NT2/D1 (cell line): ENCODE measurements around a stretch of chr17.

- RRBS, 2 experiments = no CpG with 5 or more reads among the region's 15 CpGs
These were observed 187.8 kb upstream of the NLRP1 start for GRCh38 chr17:5772102-5772498.

- RRBS, 2 experiments = 100% methylated on average over 2 of the region's 9 CpGs; no CpG with 5 or more reads in 1 of the 2 experiments
These were observed 28.2 kb downstream of the WSCD1 start for GRCh38 chr17:6098326-6098902.

GRCh38 chr17:6120395-6120856 is 50.2 kb downstream of the WSCD1 start:
- RRBS, 2 experiments = no CpG with 5 or more reads among the region's 34 CpGs

DNA sequence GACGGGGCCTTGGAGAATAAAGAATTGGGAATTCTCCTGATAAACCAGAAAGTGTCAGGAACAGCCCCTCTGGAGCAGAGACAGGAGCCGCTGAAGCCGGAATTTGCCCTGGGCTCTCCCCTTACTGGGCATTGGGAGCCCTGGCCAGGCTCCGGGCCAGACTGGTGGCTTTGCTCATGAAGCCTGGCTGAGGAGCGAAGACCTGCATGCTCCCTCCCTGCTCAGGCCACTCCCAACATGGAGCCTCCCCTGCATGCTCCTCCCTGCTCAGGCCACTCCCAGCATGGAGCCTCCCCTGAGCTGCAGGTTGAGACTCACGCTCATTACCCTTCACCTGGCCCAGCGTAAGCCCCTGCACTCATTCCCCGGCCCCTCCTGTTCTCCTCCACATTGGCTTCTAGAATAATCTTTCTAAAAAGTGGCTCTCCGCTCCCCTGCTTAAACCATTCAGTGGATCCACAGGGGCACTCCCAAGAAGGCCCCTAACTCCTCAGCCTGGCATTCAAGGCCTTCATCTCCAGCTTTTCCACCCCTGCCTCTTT is 46.9 kb downstream of the PITPNM3 start:
- RRBS, 2 experiments = 91 to 94% methylated on average over 2 of the region's 9 CpGs

DNA sequence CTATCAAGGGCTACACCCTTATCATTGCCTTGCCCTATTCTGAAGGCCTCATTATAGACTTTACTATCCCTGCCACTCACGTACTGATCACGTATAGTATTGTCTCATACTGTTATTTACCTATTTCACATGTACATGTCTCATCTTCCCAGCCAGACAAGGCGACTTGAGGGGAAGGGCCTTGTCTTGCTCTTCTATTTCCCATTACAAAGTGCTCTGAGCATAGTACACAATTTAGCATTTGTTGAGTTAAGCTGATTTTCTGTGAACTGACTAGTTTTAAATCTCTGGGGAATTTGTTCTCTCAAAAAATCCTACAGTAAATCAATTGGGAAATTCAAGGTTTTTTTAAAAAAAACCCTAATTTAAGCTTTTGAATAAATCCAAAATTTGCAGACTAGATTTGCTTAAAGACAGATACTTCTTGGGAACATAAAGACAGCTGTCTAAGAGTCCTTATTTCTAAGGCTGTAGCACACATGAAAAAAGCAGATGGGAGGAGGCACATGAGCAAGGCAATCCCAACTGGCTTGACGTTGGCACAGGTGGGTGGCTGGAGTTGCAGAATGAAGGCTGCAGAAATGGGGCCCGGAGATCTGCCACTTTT is 4.6 kb downstream of the KIAA0753 start:
- RRBS, 2 experiments = no CpG with 5 or more reads among the region's 5 CpGs

DNA sequence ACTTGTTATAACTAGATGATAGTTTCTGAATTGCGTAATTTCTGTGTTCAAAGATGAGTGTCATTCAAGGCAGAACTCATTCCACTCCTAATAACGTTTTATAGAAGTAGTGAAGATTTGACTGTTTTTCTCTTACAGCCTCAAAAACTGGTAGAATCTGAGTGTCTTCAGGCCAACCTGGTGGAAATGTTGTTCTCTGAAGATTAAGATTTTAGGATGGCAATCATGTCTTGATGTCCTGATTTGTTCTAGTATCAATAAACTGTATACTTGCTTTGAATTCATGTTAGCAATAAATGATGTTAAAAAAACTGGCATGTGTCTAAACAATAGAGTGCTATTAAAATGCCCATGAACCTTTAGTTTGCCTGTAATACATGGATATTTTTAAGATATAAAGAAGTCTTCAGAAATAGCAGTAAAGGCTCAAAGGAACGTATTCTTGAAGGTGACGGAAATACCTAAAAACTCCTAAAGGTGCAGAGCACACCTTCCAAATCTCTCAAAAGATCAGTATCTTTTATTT is 2.0 kb downstream of the TXNDC17 start:
- RRBS, 2 experiments = no CpG with 5 or more reads among the region's 4 CpGs

DNA sequence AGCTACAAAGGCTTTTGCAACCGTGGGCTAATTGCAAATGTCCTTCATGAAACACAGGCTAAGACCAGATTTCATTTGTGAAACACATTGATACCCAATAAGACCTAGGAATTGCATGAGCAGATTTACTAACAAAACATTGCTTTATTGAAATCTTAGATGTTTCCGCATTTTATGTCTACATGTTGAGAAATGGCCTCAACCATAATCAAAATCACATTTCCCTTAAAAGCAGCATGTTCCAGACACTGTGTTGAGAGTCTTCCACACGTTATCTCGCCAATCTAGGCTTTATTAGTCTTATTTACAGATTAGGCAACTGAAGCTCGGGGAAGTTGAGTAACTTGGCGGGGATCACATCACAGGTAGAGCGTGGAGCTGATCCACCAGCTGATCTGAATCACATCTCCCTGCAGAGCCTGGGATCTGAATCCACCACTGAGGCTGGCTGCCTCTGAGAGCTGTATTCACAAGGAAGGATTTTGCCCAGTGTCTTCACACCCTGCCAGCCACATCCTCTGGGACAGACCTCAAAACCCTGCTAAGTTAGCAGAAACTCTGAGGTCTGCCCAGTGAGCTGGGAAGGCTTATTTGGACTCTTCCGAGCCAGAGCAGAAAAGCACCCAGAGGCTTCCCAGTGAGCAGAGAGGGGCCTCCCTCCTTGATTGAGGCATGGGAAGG is 22.0 kb downstream of the FBXO39 start:
- RRBS, 2 experiments = no CpG with 5 or more reads among the region's 8 CpGs

- RRBS, 2 experiments = no CpG with 5 or more reads among the region's 4 CpGs
These were observed 10.8 kb upstream of the TEKT1 start for GRCh38 chr17:6842286-6842861.

DNA sequence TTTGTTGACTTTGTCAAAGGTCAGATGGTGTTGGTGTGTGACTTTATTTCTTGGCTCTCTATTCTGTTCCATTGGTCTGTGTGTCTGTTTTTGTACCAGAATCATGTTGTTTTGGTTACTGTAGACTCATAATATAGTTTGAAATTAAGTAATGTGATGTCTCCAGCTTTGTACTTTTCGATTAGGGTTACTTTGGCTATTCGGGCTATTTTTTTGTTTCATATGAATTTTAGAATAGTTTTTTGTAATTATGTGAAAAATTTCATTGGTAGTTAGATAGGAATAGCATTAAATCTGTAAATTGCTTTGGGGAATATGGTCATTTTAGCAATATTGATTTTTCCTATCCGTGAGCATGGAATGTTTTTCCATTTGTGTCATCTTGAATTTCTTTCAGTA is 26.6 kb upstream of the TEKT1 start:
- RRBS, 2 experiments = no CpG with 5 or more reads among the region's 3 CpGs

DNA sequence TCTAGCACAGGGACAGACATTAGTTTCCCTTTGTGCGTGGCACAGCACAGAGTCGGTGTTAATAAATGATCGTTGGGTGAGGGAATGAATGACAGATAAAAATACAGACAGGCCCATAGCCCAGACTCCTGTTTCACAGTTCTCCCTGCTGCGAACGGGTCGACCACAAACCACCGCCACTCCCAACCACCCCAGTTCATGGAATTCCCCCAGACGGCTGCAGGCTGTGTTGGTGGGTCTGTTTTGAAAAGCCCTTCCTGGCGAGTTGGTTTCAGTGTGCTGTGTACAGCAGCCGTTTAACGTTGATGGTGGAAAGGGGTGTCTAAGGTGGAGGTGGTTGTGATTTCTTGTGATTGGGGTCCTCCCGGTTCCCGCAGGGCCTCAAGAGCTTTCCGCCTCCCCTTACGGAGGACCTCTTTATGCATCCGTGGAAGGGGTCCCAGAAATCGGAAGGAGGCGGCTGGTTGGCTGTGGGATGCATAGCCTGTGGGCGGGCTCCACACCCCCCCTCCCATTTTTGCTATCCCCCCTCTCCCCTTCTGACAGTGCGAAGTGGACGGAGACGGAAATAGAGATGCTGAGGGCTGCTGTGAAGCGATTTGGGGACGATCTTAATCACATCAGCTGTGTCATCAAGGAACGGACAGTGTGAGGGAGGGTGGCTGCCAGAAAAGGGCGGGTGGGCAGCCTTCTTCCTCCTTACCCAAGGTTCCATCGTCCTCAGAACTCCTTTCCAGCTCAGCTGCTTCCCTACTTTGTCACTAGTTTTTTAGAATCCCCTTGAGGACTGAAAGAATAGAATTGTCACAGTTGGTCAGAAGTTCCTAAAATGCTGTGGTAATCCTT is 869 bp downstream of the C17orf49 start:
- RRBS, 2 experiments = no CpG with 5 or more reads among the region's 27 CpGs

- RRBS, 2 experiments = no CpG with 5 or more reads among the region's 17 CpGs
These were observed 3.7 kb upstream of the BCL6B start for GRCh38 chr17:7018939-7019741.

DNA sequence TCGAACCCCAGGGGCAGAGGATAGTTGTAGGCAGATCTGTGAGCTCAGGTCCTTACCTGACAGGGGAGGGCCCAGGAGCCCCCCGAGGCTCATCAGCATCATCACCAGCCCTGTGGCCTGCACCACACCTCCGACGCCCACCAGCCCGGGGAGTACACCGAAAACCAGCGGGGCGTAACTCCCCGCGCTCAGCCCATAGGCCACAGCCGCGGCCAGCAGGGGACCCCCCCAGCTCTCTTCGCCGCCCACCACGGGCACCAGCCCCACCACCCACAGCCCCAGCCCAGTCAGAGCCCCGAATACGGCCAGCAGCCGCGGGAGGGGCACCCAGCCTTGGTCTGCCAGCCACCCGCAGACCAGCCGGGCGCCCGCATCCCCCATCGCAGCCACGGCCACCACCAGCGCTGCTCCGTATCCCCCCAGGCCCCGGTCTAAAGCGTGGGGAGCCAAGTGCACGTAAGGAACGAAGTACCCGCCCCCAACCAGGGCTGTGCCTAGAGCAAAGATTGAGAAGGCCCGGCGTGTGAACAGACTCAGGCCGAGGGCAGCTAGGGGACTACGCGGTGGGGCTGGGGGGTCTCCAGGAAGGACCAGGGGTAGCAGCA is 1.9 kb downstream of the SLC16A11 start:
- RRBS, 2 experiments = 3 to 71% methylated on average over 11 of the region's 37 CpGs

GRCh38 chr17:7138796-7139455 is 24.3 kb upstream of the ASGR2 start:
- RRBS, 2 experiments = no CpG with 5 or more reads among the region's 9 CpGs

- RRBS, 2 experiments = no CpG with 5 or more reads among the region's 4 CpGs
These were observed 693 bp upstream of the DLG4 start for GRCh38 chr17:7218122-7218517.

GRCh38 chr17:7258432-7259631 is 3.4 kb downstream of the CLDN7 start:
- RRBS, 2 experiments = 94 to 95% methylated on average over 3 of the region's 11 CpGs

DNA sequence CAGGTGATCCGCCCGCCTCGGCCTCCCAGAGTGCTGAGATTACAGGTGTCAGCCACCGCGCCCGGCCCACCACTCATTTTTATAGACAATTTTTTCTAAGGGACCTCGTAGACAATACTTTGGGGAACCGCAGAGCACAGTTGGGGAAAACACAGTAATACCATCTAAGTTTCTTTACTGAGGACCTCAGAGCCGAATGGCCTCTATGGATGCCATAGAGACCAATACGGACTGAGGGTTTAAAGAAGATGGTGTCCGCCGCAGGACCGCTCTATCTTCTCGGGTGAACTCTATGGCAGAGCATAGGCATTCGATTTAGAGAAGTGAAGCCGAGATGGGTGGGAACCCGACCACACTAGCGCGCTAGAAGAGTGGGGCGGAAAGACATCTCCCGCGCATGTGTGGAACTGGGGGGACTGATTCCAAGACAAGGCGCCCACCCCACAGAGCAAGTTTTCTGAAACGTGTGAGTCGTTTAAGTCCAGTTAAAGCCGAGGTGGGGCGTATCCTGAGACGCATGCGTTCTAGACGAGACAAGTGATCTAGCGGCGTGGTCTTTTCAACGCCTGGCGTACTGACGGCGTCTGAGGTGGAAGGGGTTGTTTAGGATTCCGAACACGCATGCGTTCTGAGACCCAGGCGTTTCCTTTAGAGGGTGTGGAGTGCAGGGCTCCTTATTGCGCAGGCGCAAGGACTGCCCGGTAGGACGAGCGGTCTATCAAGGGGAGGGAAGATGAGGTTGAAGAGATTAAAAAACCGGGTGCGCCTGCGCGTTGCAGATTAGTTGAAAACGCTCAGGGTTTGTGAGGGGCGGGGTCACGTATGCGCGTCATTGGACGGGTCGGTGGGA is 553 bp upstream of the EIF5A start:
- RRBS, 2 experiments = no CpG with 5 or more reads among the region's 56 CpGs

DNA sequence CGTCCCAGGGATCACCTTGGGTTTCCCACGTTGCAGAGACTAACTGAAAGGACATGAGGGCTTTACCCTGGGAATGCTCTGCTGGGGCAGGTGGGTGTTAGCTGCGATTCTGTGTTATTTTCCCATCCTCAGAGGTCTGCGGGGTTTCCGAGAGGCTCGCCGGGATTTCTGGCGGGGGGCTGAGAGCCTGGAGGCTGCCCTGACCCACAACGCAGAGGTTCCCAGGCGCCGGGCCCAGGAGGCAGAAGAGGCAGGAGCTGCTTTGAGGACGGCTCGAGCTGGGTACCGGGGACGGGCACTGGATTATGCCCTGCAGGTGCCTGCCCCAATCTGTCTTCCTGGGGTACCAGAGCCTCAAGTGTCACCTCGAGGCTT is 6.9 kb downstream of the ACAP1 start:
- RRBS, 2 experiments = 92 to 93% methylated on average over 8 of the region's 16 CpGs

DNA sequence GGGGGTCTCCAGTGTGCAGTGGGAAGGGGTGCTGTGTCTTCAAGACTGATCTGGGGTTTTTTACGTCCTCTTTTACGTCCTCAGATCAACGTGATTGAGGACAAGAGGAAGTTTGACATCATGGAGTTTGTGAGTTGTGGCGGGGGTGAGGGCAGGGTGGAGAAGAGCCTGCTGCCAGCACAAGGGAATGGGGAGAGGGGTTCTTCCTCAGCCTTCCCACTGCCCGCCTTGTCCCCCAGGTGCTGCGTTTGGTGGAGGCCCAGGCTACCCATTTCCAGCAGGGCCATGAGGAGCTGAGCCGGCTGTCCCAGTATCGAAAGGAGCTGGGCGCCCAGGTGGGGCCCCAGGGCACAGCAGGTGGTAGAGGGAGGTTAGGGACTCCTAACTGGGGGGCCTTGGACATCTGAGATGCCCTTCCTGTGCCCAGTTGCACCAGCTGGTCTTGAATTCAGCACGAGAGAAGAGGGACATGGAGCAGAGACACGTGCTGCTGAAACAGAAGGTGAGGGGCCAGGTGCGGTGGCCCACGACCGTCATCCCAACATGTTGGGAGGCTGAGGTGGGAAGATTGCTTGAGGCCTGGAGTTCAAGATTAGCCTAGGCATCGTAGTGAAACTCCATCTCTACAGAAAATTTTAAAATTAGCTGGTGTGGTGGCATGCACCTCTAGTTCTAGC is 7.4 kb downstream of the ACAP1 start:
- RRBS, 2 experiments = no CpG with 5 or more reads among the region's 15 CpGs

GRCh38 chr17:7353684-7354739 is 944 bp upstream of the TMEM95 start:
- RRBS, 2 experiments = no CpG with 5 or more reads among the region's 9 CpGs

DNA sequence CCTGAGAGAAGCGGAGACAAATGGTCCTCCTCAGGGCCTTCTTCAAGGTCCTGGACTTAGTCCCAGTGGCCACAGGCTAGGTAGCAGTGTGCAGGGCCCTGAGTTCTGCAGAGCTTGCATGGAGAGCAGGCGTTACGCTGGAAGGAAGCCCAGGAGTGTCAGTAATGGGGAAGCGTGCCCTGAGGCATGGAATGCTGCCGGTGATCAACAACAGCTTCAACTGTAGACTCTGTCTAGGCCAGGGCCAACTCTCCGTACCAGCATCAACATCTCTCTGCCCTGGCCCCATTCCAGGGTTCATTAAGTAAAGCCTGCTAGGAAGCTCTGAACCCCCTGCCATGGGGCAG is 591 bp upstream of the TNK1 start:
- RRBS, 2 experiments = no CpG with 5 or more reads among the region's 6 CpGs